ENCODE measurements around a stretch of chr12.

DNA sequence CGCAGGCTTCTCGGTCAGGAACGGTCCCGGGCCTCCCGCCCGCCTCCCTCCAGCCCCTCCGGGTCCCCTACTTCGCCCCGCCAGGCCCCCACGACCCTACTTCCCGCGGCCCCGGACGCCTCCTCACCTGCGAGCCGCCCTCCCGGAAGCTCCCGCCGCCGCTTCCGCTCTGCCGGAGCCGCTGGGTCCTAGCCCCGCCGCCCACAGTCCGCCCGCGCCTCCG, 35.4 kb upstream of the IQSEC3 start:
- PRO-cap, result no peak

DNA sequence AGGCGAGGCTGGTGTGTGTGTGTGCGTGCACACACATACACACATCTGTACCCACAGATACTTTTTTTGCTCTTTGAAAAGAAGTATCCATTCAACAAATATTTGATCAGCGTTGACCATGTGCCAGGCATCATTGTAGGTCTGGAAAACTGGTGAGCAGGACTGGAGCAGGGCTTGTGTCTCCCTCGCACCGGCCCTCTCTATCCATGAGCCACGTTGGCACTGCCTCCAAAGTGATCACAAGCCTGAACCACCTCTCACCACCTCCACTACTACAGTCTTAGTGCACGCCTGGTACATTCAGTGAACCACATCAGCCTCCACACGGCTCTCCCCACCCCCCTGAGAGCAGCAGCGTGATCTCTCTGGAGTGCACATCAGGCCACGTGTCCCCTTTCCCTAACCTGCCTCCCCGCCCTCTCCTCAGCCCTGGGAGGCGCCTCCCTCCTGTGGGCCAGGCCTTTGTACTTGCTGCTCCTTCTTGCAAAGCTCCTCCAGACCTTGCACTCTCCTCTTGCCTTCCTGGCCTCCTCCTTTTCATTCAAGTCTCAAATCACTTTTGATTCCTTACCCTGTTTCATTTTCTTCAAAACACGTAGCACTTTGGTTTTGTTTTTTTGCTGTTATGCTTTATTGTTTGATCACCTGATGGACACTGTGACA, 49.8 kb downstream of the SLC6A12 start:
- PRO-cap, result no peak

DNA sequence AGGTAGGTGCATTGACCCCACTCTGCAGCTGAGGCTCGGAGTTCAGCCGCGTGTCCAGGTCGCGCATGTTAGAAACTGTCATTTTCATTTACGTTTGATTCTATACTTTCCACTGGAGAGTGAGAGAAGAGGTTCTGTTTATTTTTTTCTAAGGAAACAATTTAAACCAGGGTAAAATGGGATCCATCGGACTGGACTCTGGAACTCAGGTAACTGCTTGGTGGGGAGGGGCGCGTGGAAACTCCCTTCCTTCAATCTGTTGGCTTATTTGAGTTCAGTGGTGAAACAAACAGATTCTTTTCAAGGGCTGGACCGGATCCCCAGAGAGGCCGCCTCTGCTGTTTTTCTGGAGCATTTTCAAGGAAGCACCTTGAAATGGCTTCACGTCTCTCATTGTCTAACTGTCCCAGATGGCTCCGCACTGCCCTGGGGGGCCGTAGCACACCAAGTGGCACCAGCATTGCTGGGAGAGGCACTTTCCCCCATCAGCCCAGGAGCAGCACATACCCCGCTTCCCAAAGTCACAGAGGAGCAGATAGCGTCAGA, 47.0 kb downstream of the SLC6A12 start:
- PRO-cap, result no peak

DNA sequence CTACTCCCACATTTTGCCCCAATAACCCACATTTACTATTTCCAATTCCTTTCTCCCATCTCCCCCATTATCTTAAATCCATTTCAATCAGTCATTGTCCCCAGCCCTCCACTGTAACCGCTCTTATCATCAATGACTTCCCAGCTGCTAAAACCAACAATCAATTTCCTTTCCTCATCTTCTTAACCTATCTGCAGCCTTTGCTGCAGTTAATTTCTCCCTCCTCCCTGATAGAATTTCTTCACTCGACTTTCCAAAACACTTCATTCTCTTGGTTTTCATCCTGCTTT, 8.4 kb downstream of the SLC6A13 start:
- PRO-cap, result no peak

GRCh38 chr12:460629-461380, 1.1 kb downstream of the B4GALNT3 start:
- PRO-cap, result no peak

DNA sequence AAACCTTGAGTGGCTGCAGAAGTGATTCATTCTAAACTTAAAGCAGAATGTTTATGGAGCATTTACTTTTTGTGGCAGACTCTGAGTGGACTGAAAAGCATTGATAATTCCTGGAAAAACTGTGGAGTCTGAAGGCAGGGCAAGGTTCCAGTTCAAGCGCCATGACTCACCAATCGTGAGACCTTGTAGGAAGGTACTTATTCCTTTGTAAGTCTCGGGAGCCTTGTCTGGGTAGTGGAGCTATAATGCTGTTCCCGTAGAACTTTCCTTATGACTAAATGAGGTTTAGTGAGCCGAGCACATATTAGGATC, 9.3 kb downstream of the B4GALNT3 start:
- PRO-cap, result no peak

DNA sequence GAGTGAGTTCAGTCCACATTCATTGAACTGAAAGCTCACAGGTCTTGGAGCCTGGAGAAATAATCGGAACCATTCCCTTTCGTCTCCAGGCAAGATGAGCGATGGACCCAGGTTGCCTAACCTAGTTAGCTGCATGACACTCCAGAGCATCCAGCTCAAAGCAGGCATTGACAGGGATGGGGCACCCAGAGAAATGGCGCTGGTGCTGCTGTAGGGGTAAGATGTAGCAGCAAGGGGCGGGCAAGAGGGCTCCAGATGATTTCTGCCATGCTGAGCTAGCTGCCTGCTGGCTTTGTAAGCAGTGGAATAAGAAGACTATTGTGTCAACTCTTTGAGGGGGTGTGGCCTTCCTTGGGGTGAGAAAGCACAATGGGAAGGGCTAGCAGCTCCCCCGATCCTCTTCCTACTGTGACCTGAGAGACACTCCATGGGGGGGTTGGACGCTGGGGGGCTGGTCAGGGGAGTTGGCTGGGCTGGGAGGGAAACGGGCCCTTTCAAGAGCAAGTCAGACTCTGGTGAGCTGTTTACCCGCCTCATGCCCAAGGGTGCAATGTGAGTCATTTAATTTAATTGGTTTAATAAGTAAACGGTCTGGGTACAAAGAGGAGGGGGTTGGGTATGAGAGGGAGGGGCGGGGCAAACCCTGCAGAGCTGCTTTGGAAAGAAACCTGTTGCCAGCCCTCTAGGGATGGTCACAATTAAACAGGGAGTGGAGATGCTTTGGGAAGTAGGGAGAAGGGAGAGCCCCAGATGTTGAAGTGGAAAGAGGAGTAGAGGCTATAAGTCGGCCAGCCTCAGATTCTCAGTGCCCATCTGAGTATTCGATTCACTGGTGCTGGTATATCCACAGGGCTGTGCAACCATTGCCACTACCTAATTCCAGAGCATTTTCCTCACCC, 50.5 kb downstream of the B4GALNT3 start:
- PRO-cap, result bidirectional peak, plus-strand start at position 648 of the sequence, minus-strand start at position 514 of the sequence

DNA sequence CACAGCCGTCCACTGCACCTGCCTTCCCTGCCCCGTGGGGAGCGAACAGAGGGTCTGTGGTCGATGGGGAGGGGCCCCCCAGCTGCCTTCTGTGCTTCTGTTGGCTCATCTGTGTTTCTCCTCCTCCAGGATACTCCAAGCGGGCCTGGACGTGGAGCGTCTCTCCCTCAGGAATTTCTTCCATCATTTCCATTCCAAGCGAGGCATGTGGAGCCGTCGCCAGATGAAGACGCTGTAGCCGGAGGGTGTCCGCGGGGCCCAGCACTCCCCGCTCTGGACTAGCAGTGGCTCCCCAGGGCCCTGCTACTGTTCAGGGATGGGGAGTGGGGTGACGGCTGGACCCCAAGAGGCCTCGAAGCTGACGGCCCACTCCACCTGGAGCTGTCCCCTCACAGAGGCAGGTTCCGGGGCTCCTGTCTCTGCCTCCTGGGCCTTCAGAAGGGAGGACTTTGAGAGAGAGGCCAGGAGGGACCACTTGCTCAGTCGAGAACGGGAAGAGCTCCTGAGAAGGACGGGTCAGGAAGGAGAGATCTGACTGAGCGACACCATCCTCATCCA, 101.6 kb downstream of the B4GALNT3 start:
- PRO-cap, result no peak

DNA sequence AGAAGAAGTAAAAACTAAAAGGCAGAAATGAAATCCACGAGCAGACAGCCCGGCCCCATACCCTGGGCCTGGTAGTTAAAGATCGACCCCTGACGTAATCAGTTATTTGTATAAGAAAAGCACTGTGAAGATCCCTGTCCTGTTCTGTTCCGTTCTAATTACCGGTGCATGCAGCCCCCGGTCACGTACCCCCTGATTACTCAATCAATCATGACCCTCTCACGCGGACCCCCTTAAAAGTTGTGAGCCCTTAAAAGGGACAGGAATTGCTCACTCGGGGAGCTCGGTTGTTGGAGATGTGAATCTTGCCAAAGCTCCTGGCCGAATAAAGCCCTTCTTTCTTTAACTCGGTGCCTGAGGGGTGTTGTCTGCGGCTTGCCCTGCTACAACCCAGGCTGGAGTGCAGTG, 85.3 kb downstream of the NINJ2 start:
- PRO-cap, result no peak

DNA sequence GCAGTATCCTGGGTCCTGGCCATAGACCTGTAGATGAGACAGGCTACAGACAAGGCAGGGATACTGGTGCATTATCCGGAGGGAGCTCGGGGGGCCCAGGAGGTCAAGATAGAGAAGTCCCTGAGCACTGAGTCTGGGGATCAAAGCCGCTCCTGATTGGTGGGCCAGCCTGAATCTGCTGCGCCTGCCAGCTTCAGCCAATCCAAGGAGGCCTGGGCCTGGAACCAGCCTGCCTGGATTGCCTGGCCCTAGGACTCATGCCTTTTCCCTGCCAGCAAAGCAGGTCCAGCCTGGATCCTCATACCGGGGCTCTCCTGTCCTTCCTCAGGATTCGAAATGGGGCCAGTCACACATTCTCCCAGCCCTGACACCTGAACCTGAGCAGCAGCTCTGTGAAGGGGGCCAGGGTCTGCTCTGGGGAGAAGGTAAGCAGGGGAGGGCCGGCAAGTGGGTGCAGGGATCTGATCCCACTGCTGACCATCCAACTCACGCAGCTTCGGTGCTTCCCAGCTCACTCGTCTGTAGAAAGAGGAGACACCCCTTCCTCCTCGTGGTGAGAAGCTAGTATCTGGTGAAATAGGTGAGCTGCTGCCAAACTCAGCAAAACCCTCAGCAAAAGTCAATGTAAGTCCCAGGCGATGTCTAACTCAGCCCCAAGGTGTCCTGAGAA, 81.9 kb downstream of the NINJ2 start:
- PRO-cap, result no peak

DNA sequence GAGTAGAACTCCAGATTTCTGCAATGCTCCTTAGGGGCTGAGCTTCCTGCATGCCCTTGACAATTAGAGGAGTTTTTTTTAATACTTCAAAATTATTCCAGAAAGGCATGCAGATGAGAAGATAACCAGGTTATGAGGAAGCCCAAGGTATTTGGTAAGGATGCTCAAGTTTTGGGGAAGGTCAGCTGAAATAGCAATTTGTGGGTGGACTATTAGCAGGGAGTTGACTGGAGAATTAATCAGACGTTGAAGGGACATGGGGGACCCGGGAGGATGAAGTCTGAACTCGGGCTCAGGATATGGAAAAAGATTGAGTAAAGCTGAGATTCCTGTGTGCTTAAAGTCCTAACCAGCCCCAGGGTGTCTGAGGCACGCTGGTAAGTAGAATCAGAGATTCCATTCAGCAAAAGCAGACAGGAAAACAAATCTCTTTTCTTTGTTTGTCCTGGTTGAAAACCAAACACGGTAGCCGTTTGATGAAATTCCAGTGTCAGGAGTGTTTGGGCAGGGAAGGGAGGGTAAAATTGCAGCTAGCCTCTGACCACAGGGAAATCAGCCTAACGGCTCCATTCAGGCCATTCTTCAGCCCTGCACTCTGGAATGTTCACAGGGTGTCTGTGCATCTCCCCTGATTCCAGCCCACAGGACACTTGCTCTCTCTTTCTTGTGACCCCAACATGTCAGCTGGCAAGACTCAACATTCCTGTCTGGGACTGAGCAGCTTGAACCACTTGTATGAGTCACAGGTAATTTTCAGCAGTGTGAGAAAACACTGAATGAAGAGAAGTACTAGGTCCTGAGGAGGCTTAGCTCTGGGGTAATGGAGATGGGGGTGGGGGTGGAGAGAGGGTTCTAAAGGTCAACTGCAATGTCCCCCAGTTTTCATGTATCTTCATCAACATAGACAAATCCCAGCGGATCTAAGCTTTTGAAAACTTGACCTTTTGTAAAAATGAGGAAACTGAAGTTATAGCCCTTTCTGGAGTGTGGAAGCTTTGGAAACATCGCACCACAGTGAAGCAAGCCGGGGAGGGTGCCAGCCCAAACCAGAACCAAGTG, 31.0 kb downstream of the NINJ2 start:
- PRO-cap, result no peak

DNA sequence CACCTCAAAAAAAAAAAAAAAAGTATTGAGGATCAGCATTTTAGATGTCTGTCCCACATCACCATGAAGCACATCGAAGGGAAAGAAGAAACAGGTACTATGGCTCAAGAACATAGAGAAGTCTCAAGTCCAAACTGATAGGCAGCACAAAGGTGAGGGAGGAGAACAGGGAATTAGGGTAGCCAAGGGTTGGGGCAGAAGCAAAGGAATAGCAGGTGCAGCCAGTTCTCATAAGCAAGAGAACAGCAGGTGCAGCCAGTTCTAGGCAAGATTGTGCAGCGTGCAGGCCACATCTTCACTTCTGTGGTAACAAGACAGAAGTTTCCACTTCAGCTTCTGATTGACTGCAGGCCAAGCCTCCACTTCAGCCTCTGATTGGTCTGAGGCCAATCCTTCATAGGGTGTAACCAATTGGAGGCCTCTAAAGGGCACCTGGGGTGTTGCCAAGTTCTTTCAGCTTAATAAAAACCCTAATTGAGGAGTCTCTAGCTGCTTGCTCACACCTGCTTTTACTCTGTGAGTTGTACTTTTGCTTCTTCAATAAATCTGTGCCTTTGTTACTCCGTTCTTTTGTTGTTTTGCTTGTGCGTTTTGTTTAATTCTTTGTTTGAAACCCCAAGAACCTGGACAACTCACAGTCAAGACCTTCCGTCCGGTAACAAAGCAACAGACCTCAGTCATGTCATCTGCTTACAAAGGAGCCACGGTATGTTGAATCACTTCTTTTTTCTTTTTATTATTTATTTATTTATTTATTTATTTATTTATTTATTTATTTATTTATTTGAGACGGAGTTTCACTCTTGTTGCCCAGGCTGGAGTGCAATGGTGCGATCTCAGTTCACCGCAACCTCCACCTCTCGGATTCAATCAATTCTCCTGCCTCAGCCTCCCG, 26.3 kb upstream of the NINJ2 start:
- PRO-cap, result no peak

GRCh38 chr12:750860-751499, 1.4 kb upstream of the WNK1 start:
- PRO-cap, result bidirectional peak, plus-strand start at chr12:751278, minus-strand start at chr12:751271

- PRO-cap, result no peak
Observed at GRCh38 chr12:753314-753794, 975 bp downstream of the WNK1 start.

- PRO-cap, result no peak
Observed at GRCh38 chr12:1180384-1180776, 189.4 kb downstream of the ERC1 start.

DNA sequence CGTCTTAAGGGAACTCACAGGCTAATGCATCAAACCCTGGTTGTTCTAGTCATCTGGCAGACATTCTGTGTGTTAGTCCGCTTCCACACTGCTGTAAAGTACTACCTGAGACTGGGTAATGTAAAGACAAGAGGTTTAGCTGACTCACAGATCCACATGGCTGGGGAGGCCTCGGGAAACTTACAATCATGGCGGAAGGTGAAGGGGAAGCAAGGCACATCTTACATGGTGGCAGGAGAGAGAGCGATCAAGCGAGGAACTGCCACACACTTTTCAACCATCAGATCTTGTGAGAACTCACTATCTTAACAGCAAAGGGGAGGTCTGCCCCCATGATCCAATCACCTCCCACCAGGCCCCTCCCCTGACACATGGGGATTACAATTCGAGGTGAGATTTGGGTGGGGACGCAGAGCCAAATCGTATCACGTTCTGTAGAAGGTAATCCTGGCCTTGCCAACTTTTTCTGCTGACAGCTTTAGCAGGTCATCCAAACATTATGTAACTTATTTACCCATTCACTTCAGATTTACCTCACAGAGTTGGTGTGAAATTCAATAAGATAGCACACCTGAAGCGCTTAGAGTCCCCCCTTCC, 219.2 kb downstream of the FBXL14 start:
- PRO-cap, result no peak

DNA sequence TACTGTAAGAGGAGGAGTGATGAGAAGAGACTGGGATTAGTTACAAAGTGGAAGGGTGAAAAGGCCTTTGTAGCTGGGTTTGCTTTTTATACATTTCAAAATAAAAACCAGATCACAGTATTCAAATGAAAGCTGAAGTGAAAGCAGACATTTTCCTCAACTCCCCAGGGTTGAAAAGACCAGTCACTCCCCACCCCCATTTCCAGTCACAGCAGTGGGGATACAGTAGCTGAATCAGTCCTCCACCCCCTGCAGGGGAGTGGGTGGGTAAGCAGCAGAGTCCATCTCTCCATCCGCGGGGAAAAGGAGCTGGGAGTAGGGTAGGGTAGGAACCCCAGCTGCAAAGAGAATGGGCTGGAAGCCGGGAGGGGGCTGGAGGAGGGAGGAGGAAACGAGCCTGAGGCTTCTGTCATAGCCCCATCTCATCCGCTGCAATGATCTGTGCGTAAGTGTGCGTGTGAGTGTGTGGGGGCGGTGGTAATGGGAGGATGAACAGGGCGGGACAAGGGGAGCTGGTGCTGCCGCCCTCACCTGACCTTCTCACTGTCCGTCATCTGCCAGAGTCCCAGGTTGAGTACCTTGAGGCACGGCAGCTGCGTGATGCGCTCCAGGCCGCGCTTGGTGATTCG, 1.9 kb downstream of the FBXL14 start:
- PRO-cap, result no peak

DNA sequence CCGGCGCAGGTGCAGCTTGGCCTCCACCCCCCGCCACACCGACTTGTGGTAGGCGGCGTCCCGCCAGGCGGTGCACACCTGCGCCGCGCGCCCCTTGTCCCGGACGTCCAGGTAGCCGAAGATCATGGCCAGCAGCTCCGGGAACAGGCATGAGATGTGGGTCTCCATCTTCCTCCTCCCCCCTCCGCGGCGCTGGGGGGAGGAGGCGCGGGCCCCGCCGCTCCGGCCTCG, 567 bp downstream of the FBXL14 start:
- PRO-cap, result no peak

DNA sequence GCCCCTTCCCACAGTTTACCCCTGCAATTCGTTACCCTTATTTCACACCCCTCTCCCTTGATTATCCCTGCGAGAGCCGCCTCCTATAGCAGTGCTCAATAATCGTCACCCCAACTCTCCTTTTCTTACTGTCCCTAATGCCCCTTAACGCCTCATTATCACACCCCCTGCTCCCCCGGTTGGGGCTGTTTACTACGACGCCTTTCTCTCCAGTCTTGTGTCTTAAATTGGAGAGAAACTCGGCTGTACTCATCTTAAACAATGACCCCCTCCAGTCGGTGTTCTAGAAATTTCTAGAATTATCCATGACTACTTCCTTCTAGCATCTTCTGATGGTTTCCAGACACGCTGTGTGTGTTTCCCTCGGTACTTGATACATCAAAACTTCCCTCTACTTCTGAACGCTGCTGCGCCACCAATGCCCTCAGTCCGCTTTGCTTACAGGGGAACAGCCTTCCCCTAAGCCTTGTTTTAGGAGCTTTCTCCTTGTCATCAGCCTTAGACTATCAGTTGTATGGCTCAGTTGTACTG, 785 bp upstream of the FBXL14 start:
- PRO-cap, result bidirectional peak, plus-strand start at position 394 of the sequence, minus-strand start at position 283 of the sequence

- PRO-cap, result no peak
Observed at GRCh38 chr12:1629542-1630645, 863 bp downstream of the WNT5B start.